Frontal cortex (tissue), 2 donors: ENCODE measurements around a stretch of chr21.

GRCh38 chr21:41680068-41680922, 86.6 kb downstream of the RIPK4 start:
- RAMPAGE, long total RNA: no peak

GRCh38 chr21:41717564-41717849, 49.3 kb downstream of the RIPK4 start:
- RAMPAGE, long total RNA: no peak

DNA sequence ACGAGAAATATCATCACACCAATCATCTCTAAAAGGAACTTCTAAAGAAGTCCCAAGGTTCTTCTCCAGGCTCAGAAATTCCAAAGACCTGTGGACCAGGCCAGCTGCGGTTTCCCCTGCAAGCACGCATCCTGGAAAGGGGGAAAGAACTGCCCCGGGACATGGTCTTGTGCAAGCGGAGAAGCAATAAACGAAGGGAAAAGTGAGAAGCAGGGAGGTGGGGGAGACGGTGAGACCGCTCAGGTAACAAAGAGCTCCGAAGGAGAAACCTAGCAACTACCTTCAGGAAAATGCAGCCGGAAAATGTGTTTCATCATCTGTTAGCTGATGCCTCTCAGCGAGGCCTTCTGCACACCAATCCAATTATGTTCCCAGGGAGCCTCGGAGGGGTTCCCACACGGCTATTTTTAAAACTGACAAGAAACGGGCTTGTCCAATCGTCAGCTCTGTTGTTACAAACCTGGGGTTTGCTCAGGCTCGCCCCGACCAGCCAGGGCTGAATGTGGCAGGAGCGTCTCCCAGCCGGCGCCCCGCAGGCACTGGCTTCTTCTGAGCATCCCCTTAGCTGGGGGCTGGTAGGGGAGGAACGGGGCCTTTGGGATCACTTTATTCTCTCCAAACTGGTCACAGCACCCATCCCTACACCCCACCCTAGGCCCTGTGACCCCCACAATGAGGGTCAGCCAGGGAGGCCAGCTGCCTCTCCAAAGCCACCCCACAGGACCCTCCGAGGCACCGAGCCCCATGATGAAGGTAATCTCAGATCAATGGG, 3.4 kb downstream of the RIPK4 start:
- RAMPAGE, long total RNA: no peak

- RAMPAGE, long total RNA: no peak
Observed at GRCh38 chr21:41767319-41767679, 447 bp upstream of the RIPK4 start.

- RAMPAGE, long total RNA: no peak
Observed at GRCh38 chr21:41768445-41769621, 2.0 kb upstream of the RIPK4 start.

DNA sequence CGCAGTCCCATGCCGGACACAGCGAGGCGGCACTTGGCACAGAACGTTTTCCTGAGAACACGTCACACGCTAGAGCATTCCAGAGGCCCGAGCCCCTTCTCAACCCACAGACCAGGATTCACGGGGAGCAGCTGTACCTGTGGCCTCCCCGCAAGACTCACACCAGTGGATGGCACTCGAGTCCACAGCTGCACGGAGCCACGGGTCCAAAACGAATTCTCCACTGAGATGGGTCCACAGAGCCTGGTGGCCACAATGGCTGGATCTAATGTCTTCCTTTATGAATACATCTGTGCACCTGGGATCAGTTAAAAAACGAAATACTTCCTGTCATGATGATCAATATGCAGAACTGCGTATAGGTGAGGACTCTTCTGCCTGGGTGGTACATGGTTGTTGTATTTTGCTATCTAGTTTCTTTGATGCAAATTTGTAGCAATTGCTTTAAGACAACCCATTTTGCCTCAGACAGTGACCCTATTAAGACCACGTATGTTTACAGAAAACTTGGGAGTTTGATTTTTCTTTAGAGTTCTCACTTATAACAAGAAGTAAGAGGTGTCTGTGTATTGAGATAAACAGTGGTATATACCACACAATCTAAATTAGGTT, 31.7 kb upstream of the RIPK4 start:
- RAMPAGE, long total RNA: no peak

DNA sequence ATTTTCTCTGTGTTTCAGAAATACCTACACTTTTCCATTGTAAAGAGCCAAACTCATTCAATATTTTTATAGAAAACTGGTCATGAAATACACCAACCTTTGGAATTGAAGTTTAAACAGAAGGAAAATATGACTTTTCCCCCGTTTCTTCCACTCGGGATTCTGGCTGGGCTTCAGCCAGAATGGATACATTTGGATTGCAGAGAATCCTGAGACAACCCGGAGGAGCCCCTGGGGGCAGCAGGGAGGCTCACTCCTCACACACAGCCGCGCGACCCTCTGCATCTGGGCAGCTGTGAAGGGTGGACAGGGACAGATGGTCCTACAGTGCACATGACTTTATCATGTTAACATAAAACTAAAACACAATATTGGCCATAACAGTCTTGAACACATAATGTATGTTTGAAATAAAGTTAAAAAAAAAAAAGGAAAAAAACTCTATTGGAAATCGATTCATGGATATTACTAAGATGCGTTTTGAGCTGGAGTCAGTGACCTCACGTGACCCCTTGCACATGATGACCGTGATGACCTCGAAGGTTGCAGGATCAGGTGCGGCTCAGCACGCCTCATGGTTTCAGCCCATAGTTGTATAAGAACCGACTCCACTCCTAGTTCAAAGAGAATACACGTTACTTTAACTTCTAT, 33.4 kb upstream of the RIPK4 start:
- RAMPAGE, long total RNA: no peak

GRCh38 chr21:41836382-41837110, 42.6 kb downstream of the PRDM15 start:
- RAMPAGE, long total RNA: no peak

DNA sequence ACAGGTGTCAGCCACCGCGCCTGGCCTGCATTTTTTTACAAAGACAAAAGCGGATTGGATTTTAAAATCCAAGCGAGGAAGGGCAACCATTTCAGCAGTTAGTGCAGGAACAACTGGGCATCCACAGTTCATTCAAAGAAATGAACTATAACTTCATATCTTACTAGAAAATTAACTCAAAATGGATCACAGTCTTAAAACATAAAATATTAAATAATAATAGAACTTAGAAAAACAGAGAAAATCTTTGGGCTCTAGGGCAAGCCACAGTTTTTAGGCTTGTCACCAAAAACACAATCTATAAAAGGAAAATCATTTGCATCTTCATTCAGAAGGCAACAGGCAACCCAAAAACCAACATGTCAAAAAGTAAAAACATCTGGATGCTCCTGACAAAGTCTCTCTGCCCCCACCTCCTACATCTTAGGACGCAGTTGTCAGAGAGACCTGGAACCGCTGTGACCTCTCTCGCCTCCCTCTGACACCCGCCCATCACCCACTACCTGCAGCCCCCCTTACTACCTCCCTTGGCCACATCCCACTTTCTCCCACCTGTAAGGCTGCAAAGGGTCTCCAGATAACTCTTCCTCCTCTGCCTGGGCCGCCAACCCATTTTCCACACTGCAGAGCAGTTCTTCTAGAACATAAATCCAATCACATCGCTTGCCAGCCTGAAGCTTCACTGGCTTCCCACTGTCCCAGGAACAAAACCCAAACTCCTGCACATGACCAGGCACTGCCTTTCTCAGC, 14.9 kb downstream of the PRDM15 start:
- RAMPAGE, long total RNA: no peak

DNA sequence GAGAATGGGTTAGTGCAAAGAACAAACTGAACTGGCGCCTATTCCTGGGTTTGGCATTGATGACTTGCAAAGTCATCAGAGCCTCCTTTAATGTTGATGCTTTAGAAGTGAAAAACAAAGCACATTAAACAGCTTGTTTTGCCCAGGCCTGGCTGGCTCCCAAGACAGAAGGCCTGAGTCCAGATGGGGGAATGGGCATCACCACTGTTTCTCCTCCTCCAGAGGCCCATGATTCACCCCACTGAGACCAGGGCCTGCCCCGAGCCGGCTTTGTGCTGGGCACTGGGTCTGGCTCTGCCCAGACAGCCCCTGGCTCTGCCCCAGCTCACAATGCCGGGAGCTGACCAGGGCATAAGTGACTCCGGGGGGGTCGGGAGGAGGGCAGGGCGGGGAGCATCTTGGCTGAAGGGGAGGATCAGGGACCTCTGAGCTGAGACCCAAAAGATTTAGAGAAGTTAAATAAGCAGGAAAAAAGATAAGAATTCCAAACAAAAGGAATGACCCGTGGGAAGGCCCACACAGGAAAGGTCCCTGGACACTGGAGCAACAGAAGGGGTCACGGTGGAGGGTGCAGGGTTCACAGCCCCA, 5.7 kb downstream of the C2CD2 start:
- RAMPAGE, long total RNA: no peak

GRCh38 chr21:41973390-41973797, 19.6 kb upstream of the C2CD2 start:
- RAMPAGE, long total RNA: no peak

- RAMPAGE, long total RNA: no peak
Observed at GRCh38 chr21:41991690-41992351, 18.3 kb downstream of the ZBTB21 start.

DNA sequence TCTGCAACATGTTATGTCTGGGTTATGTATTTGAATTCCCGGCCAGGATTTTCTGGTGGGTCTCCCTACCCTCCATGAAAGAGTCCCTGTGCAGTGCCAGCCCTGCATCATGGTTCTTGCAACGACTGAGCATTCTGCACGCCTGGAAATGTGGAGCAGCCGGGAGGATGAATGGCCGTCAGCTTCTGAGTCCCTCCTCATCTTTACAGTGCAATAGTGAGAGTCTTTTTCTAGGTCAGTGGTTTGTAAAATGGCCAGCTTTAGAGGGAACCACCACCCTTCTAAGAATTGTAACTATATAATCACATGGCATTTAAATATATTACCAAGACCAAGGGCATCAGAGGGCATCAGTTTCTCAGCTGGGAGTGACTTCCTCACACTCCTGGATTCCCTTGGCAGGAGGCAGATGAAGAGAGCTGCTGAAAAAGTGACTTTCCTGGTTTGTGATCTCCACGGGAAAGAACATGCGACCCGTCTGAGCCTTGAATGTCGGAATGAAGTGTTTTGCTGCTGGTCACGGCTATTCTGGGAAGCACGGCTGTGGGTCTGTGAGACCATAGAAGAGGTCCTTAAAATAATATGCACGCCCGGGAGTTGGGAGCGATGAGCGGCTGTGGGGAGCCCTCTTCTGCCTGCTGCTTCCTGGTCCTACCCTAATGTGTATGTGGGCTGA, 13.4 kb upstream of the UMODL1 start:
- RAMPAGE, long total RNA: no peak

- RAMPAGE, long total RNA: no peak
Observed at GRCh38 chr21:42058882-42059328, 12.2 kb upstream of the UMODL1 start.

GRCh38 chr21:42089117-42089827, 18.2 kb downstream of the UMODL1 start:
- RAMPAGE, long total RNA: no peak

GRCh38 chr21:42198758-42199363, 20.1 kb upstream of the ABCG1 start:
- RAMPAGE, long total RNA: no peak

- RAMPAGE, long total RNA: no peak
Observed at GRCh38 chr21:42247272-42248032, 28.5 kb downstream of the ABCG1 start.

- RAMPAGE, long total RNA: no peak
Observed at GRCh38 chr21:42271032-42271455, 44.2 kb downstream of the TFF3 start.

- RAMPAGE, long total RNA: no peak
Observed at GRCh38 chr21:42301781-42302496, 13.3 kb downstream of the TFF3 start.

- RAMPAGE, long total RNA: no peak
Observed at GRCh38 chr21:42309871-42310978, 5.0 kb downstream of the TFF3 start.